Skeletal muscle tissue (tissue), 7 donors: Measurements from ENCODE around the gene RBM33.

DNA sequence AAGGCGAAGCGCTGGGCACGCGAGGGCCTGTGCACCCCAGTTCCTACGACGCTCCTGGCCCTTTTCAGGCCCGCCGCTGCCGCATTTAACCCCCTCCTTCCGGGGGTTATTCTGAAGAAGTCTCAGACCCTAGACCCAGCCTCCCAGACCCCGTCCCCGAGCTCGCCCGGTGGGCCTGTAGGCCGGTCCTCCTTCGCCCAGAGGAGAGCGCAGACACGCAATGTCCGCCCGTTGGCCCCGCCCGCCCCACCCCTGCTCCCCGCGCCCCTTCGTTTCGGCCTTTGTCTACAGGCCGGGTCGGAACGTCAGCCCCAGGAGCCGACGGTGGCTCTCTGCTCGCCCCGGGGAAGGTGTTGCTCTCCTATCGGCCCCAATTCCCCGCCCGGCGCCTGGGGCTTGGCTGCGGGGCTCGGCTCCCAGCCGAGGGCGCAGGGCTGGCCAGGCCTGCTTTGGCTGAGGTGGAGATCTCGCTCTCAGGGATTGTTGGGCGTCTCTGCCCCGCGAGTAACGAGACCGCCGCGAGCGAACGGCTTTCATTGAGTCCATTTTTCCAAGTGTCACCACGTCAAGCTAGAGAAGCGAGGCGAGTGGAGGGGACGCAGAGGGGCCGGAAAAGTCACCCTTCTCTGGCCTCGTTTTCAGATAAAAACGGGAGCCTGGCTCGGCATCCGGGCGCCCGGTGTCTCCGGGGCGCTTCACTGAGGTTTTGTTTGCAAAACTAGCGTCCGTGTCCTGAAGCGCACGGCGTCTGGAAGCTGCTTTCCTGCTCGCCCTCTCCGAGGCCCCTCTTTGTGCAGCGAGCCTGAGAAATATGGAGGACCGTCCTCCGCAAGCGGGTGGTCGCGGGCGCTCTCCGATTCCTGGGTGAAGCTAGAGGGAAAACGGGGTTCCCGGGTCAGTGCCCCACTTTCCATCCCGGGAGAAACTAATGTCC lies 3.8 kb upstream of the EN2 start:
- PRO-cap, 3 experiments: no peak in any of the 3 experiments
- RAMPAGE, long total RNA: no peak
- RRBS, 2 experiments: 4 to 5% methylated on average over 21 of the region's 82 CpGs

DNA sequence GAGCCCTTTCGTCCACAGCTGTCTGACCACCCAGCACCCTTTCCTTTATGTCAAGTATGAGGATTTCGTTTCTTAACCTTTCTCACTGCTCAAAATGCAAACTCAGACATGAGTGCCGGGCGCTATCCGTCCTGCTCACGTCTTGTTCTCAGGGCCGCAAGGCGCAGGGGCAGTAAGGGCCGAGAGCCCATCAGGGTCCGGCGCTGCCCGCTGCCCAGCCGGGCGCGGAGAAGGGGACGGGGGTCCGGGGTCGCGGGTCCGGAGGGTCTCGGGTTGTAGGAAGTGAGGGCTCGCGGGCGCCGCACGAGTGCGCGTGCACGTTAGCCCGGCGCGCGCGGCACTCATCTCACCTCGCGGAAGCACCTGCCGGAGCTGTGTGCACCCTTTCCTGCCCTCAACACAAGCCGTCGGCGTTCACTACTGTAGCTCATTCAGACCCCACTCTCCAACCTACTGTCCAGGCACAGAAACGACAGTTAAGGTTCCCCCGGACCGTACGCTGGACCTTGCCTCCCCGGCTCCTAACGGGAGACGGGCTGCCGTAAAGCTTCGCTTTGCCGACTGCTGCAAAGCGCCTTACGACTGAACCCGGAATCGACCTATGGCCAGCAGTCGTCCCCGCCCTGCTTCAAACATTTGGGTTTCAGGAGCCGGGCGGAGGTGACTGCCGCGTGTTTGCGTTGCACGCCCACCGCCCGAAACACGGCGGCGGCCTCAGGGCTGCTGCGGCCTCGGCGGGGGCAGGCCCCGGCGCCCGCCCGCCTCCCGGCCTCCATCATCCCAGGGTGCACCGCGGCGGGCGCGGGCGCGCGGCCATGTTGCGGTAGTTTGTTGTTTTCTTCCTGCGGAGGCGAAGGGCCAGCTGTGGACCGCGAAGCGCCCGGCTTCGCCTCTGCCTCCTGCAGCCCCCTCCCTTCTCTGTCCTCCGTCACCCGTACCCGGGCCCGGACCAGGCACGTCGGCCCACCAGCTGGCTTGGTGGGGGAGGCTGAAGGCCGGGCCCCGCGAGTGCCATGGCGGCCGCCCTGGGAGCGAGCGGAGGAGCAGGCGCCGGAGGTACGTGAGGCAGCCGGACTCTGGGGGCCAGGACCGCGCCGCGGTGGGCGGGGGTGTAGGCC lies at the start of gene RBM33:
Gene RBM33, plus strand, starts transcription at position 798 of the 1,118 bp plus-strand sequence.
- PRO-cap, 3 experiments: peak in 3 of 3 experiments; most common plus-strand start position 843 of the sequence (in 2); most common minus-strand start position 538 of the sequence (in 1)
- RAMPAGE, long total RNA: start-site peak on the minus strand centred at position 536 of the sequence, 15 bp wide, 27 and 8 reads in 2 replicates
- RRBS, 2 experiments: 2% methylated on average over 78 to 79 of the region's 113 CpGs

- PRO-cap, 3 experiments: no peak in any of the 3 experiments
- RAMPAGE, long total RNA: no peak
- RRBS, 2 experiments: 3 to 5% methylated on average over 22 of the region's 71 CpGs
These were observed 24.9 kb downstream of the SHH start for GRCh38 chr7:155787148-155788048.

GRCh38 chr7:155803342-155803655 lies 9.0 kb downstream of the SHH start:
- PRO-cap, 3 experiments: no peak in any of the 3 experiments
- RAMPAGE, long total RNA: no peak
- RRBS, 2 experiments: 4 to 5% methylated on average over 18 of the region's 45 CpGs

DNA sequence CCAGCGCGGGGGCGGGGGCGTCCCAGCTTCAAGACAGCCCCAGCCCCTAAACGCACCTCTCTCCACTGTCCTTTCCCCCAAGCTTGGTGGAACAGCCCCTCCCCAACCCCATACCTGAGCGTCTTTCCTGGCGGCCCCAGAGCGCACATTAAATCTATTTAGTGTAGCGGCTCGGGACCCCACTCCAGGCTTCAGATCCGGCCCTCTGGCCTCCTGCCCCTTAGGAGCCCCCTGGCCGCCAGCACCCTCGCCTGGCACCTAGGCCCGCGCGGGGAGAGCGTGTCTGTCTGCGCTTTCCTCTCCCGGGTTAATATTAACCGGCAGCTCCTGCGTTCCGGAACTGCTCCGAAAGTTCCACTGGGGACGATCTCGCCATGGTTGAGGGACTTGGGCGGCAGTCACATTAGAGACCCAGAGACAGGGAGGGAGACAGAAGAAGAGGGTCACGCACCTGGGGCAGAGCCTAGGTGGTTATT lies 3.3 kb downstream of the SHH start:
- PRO-cap, 3 experiments: no peak in any of the 3 experiments
- RAMPAGE, long total RNA: no peak
- RRBS, 2 experiments: 2% methylated on average over 5 of the region's 27 CpGs

DNA sequence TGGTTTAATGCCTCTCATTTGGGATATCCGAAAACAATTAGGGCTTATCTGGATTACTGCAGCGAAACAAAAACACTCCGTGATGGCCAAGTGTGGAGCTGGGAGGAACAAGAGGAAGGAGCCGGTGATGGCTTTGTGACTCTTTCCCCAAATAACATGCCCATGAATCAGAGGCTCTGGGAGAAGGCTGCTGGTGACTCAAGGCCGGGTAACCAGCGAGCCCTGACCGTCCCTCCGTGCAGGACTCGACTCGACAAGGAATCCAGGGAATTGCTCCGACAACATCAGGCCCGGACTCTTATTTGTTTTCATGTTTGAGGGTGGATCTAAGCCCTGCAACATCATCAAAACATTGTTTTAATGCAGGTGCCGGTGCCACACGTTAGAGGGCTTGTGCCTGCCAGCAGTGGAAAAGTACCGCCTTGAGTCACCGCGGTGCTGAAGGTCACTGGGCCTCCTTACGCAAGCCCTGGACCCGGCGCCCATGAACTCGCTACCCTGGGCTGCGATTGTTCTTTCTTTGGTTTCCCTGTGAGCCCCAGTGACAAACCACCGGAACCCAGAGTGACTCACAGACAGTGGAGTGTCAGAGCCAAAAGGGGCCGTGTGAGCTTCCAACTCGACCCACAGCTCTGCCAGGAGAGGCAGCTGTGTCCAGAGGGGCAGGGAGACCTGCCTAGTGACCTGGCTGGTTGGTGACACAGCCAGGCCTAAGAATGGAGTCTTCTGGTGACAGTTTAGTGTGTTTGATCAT lies 139.3 kb upstream of the SHH start:
- PRO-cap, 3 experiments: no peak in any of the 3 experiments
- RAMPAGE, long total RNA: no peak
- RRBS, 2 experiments: 52 to 62% methylated on average over 12 to 15 of the region's 25 CpGs

- PRO-cap, 3 experiments: no peak in any of the 3 experiments
- RAMPAGE, long total RNA: no peak
- RRBS, 2 experiments: no CpG with 5 or more reads among the region's 18 CpGs
These were observed 19.6 kb downstream of the RNF32 start for GRCh38 chr7:156659901-156660884.

DNA sequence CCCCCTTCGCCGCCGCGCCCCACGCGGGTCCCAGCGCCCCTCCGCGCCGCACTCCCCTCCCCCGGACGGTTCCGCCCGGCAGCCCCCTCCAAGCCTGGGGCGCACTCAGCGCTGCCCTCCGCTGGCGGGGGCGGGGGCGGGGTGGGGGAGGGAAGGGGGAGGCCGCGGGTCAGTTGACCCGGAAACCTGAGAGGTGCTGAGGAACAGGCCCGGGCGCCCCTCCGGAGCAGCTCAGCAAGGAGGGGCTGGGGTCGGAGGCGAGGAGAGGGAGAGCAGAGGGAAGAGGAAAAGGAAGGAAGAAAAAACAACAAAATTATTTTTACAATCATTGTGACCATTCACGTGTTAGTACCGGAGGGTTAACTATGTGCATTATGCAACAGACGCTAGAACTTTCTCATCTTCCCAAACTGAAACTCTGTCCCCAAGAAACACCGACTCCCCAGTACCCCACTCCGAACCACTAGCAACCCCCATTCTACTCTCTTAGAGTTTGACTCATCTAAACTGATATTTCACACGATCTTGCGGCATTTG lies 9.9 kb downstream of the MNX1 start:
- PRO-cap, 3 experiments: no peak in any of the 3 experiments
- RAMPAGE, long total RNA: no peak
- RRBS, 2 experiments: 1 to 4% methylated on average over 16 of the region's 35 CpGs

DNA sequence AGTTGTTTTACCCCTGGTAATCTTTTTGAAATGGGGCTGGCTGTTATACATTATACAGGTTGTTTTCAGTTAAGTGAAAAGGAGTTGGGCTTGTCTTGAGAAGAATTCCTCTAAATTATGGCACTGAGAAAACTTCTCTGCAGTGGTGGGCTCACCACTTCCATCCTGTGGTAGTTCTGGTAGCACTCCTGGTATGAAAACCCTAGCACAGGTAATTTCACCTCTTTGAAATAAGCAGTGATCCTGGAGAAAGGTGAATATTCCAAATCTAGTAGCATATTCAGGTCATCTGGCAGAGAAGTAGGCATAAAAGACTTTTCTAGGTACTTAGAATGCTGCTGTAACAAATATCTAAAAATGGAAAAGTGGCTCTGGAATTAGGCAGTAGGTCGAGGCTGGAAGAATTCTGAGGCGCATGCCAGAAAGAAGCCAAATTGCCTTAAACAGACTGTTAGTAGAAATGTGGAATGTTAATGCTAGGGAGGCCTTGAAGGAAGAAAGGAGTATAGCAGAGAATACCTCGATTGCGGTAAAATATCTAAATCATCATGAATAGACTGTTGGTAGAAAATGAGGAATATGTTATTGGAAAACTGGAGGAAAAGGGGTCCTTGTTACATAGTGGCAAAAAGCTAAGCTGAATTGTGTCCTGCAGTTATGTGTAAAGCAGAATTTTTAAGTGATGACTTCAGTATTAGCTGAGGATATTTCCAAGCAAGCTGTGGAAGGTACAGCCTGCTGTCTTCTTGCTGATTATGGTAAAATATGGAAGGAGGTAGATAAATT lies 55.6 kb downstream of the UBE3C start:
- PRO-cap, 3 experiments: no peak in any of the 3 experiments
- RAMPAGE, long total RNA: no peak
- RRBS, 2 experiments: no CpG with 5 or more reads among the region's 4 CpGs

- PRO-cap, 3 experiments: no peak in any of the 3 experiments
- RAMPAGE, long total RNA: no peak
- RRBS, 2 experiments: no CpG with 5 or more reads among the region's 51 CpGs
These were observed 36.9 kb upstream of the DNAJB6 start for GRCh38 chr7:157299639-157300616.

DNA sequence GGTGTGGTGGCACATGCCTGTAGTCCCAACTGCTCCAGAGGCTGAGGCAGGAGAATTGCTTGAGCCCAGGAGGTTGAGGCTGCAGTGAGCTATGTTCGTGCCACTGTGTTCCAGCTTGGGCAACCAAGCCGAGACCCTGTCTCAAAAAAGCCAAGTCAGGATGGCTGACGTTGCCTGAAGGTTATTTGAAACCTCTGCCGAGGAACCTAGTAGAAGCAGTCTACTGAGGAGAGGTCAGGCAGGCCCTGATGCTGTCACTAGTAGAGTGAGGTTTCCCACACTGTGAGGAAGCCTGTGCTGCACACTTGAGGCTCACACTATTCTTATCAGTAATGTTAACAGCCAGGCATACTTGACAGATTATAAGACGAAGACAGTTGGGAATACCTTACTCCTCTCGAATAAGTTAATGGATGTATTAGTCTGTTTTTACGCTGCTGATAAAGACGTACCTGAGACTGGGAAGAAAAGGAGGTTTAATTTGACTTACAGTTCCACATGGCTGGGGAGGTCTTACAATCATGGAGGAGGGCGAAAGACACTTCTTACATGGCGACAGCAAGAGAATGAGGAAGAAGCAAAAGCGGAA lies 23.0 kb downstream of the DNAJB6 start:
- PRO-cap, 3 experiments: no peak in any of the 3 experiments
- RAMPAGE, long total RNA: no peak
- RRBS, 2 experiments: no CpG with 5 or more reads among the region's 11 CpGs

- PRO-cap, 3 experiments: no peak in any of the 3 experiments
- RAMPAGE, long total RNA: no peak
- RRBS, 2 experiments: no CpG with 5 or more reads among the region's 6 CpGs
These were observed 51.4 kb downstream of the DNAJB6 start for GRCh38 chr7:157388189-157388696.

- PRO-cap, 3 experiments: no peak in any of the 3 experiments
- RAMPAGE, long total RNA: no peak
- RRBS, 2 experiments: no CpG with 5 or more reads among the region's 22 CpGs
These were observed 74.8 kb downstream of the DNAJB6 start for GRCh38 chr7:157411554-157412038.

- PRO-cap, 3 experiments: no peak in any of the 3 experiments
- RAMPAGE, long total RNA: no peak
- RRBS, 2 experiments: no CpG with 5 or more reads among the region's 17 CpGs
These were observed 571.2 kb downstream of the PTPRN2 start for GRCh38 chr7:158016395-158016868.

GRCh38 chr7:158070112-158071101 lies 517.2 kb downstream of the PTPRN2 start:
- PRO-cap, 3 experiments: no peak in any of the 3 experiments
- RAMPAGE, long total RNA: no peak
- RRBS, 2 experiments: no CpG with 5 or more reads among the region's 27 CpGs

DNA sequence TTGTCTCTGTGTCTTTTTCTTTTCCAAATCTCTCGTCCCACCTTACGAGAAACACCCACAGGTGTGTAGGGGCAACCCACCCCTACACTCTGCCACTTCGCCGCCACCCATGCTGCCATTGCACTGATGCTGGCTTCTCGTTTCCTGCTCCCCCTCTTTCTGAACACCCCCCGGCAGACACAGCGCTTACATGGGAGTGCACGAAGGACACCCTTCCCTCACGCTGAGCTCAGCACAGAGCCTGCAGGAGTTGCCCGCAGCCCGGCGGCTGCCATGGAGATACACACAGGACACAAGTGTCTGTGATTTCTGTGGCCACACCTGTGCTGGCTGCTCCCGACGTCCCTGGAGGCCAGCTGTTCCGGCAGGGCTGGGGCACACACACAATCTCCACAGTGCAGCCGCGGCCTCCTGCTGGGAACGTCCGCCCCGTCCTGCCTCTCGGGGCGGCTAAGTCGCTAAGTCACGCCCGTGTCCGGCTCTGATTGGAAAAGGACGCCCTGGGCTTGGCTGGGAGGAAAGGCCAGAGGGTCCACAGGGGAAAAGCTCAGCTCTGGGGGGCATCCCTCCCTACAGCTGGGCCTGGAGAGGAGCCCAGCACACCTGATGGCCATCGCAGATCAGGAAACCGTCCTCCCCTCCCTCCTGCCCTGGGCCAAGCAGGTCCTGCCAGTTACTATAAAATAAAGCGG lies 349.8 kb downstream of the PTPRN2 start:
- PRO-cap, 3 experiments: no peak in any of the 3 experiments
- RAMPAGE, long total RNA: no peak
- RRBS, 2 experiments: 42 to 48% methylated on average over 15 of the region's 30 CpGs

DNA sequence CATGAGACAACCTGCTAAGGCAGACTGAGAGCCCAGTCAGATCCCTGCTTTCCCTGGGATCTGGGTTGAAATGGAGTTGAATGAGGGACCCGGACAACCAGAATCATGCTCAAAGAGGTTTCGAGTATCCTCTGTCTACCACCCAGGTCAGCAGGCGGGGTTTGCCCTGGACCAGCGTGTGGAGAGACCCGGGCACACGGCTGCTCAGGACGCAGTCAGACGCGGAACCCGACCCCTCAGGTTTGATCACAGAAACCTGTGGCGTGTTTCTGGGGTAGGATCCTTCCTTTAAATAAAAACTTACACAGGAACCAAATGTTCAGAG lies 330.6 kb downstream of the PTPRN2 start:
- PRO-cap, 3 experiments: no peak in any of the 3 experiments
- RAMPAGE, long total RNA: no peak
- RRBS, 2 experiments: 84 to 85% methylated on average over 5 of the region's 11 CpGs

DNA sequence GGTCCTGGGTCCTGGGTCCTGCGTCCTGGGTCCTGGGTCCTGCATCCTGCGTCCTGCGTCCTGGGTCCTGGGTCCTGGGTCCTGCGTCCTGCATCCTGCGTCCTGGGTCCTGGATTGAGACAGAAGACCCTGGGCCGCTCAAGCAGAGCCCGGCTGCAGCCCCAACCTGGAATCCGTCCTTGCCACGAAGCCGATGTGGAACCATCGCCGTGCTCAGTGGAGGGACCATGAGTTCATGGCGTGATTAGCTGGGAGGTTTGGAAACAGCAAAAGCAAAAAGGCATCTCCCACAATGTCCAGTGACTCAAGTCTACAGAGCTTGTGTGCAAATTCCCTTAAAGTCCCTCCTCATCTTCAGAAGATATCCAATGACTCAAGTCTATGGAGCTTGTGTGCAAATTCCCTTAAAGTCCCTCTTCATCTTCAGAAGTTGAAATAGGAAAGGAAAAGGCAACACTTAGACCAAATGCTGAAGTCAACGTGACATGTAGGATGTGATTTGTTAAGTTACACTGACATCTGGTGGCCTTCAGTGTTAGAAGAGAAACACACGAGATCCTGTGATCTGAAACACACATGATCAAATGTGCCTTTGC lies 179.9 kb downstream of the PTPRN2 start:
- PRO-cap, 3 experiments: no peak in any of the 3 experiments
- RAMPAGE, long total RNA: no peak
- RRBS, 2 experiments: no CpG with 5 or more reads among the region's 15 CpGs

DNA sequence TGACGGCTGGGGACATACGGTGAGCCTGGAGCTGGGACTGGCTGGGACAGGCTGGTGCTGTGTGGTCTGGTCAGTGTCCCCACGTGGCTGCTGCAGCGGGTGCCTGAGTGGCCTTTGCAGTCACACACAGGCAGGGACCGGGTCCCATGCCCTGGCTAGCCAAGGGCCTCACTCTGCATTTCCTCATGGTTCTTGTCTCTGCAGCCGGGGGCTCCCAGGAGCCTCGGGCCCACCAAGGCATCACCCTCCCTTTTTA lies 47.7 kb downstream of the PTPRN2 start:
- PRO-cap, 3 experiments: no peak in any of the 3 experiments
- RAMPAGE, long total RNA: no peak
- RRBS, 2 experiments: 76 to 78% methylated on average over 2 of the region's 7 CpGs

DNA sequence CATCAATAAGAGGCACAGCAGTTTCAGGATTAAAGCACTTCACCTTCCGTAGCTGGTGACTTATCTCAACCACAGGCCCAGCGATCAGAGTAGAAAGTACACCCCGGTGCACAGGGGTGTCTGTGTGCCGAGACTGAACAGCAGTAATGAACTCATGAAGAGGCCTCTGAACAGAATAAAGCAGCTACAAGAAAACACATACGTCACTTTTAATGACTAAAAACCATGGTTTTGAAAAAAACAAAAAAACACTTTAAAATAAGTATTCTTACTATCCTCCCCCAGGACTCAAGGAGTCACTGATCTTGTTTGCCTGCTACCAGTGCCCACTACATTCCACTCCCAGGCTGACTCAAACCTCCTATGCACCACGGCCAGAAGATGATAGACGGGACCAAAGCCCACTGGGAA lies 53.8 kb downstream of the NCAPG2 start:
- PRO-cap, 3 experiments: no peak in any of the 3 experiments
- RAMPAGE, long total RNA: no peak
- RRBS, 2 experiments: no CpG with 5 or more reads among the region's 7 CpGs